ENCODE measurements around a stretch of chr13.

- PRO-cap: no peak
Measured at GRCh38 chr13:109816170-109816457, 29.7 kb upstream of the IRS2 start.

- PRO-cap: no peak
Measured at GRCh38 chr13:110045777-110046484, 259.5 kb upstream of the IRS2 start.

- PRO-cap: no peak
Measured at GRCh38 chr13:110238713-110239171, 68.2 kb downstream of the COL4A1 start.

GRCh38 chr13:110248331-110248541 is 58.7 kb downstream of the COL4A1 start:
- PRO-cap: no peak

- PRO-cap: no peak
Measured at GRCh38 chr13:110298448-110299532, 8.2 kb downstream of the COL4A1 start.

GRCh38 chr13:110304995-110306312 is 1.5 kb downstream of the COL4A1 start:
- PRO-cap: no peak

GRCh38 chr13:110338246-110339416 is 31.5 kb downstream of the COL4A2 start:
- PRO-cap: no peak

- PRO-cap: no peak
Measured at GRCh38 chr13:110375871-110376461, 68.9 kb downstream of the COL4A2 start.

DNA sequence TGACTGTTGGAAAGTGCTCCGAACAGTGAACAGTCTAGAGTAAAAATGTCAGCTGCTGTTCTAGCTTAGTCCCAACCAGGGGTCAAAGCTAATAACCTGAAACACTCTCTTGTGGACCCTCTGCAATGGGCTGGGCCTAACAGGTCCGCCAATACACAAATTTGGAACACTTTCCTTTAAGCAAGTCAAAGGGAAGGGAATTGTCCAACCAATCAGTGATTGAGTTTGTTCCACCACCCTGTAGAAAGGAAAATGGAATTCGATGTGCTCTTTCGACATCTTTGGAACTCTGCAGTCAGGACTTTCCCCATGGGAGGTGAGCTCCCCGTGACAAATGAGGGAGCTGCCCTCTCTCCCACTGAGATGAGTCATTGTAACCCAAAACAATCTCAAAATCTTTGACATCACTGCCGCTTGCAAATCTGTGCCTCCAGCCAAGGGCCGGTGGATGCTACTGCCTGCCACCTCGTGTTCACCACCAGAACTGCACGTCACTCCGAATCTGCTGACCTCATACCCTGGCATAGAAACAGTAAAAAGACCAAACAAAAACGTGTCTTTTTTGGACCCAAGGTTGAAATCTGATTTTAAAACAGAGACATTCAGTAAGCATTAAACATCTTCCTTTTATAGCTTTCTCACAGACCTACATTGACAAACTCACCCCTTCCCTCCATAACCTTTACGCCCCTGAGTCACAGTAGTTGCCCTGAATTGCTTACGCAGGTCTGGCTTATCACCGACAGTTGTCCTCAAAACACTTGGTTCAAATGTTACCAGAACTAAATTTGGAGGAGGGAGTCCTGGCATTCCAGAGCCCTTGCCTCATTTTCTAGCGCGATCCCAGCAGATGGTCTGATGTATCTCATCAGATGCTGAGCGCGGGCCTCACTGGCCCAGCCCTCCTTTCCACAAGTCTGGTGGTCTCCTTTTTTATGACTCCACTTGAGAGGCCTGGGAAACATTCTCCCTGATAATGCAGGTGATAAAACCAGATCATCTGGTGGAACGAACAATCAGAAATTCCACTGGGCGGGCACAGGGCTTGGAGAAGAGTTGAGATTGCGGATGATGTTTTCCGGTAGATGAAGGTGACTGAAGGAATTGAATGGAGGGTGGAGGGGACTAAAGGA is 105.2 kb downstream of the COL4A2 start:
- PRO-cap: no peak

- PRO-cap: no peak
Measured at GRCh38 chr13:110430192-110430851, 123.2 kb downstream of the COL4A2 start.

- PRO-cap: no peak
Measured at GRCh38 chr13:110441210-110441619, 120.3 kb downstream of the RAB20 start.

DNA sequence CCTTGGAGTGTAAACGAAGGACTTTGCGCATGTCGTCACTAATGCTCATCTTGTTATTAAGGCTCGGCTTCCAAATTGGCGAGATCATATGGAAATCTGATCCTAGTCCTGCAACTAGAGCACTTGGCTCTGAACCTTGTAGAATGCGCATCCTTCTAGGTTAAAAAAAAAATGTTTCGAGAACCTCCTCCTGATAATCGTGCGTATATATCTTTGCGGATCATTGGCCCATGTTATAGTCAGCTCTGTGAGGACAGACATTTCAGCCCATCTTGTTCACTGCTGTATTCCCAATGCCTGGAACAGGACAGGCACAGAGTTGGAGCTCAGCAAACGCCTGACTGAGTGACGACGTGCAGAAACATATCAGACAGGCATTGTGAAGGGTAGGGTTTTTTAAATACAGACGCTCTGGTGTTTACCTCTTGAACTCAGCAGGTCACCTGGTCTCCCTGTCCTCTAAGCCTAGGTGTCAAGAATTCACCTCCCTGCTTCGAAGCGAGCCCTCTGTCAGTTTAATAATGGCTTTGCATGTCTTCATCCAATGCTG is 114.0 kb downstream of the RAB20 start:
- PRO-cap: no peak

DNA sequence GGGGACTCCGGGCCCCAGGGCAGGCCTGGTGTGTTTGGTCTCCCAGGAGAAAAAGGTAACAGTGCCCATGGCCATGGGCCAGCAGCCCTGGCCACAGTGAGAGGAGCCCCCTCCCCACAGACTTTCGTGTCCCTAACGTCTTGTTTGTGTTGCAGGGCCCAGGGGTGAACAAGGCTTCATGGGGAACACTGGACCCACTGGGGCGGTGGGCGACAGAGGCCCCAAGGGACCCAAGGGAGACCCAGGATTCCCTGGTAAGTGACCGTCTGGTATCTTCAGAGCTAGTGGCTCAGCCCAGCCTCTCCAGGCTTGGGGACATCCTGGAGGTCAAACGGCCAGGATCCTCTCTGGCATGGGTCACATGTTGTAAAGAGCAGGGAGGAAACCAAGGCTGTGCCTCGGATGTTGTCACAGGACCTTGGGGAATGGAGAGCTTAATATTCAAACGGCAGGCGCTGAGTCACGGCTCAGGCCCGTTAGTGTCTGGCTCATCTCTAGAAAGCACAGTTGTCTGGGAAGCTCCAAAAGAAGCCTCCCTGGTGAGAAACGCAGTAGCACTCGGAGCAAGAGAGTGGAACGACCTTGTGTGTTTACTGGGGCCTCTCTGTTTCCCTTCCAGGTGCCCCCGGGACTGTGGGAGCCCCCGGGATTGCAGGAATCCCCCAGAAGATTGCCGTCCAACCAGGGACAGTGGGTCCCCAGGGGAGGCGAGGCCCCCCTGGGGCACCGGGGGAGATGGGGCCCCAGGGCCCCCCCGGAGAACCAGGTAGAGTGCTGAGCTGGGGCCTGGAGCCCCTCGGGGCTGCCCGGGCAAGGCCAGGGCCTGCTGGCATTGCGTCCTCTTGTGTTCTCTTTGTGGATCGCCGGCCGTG is 58.1 kb downstream of the RAB20 start:
- PRO-cap: no peak

DNA sequence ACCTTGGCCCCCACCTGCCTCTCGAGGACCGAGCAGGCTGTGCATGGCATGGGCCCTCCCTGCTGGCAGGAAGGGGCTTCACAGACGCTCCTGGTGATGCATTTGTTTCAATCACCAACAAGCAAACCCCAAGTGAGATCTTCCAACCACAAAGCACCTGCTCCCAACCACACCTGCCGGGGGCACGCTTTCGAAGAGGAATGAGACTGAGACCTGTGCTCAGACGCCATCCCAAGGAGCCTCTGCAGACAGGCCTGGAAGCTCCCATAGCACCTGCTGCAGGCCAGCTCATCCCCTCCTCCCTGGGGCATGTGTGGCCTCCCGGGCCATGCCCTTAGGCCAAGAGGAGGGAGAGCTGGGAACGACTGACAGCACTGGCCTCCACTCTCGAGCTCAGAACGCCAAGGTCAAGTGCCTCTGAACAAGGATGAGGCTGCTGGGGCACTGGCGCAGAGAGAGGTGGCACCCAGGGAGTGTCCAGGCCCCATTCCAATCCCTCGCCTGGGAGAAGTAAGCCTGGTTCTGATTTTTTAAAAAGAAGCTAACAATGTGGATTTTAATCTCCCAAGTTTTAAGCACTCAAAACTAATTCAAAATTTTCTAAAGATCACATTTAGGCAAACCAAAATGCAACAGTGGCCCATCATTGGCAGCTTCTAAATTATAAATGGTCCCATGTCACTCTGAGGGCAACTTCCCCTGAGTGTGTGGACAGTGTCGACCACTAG is 35.5 kb downstream of the RAB20 start:
- PRO-cap: no peak

DNA sequence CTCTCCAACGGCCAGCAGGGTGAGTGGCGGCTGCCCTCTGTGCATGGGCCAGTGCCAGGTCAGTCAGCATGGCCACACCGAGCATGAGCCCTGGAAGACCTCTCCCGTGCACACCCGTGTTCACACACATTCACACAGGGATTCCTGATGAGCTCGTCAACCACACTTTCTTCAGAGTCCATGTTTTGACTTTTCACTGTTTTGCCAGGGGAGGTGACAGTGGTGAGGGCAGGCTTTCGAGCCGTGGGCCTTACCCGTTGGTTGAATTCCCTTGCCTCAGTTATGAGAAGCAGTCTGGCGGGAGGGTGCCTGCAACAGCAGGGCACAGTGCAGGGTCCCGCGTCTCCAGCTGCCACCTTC is 20.2 kb downstream of the NAXD start:
- PRO-cap: no peak

GRCh38 chr13:110636158-110636406 is 20.7 kb downstream of the NAXD start:
- PRO-cap: no peak

- PRO-cap: no peak
Measured at GRCh38 chr13:110810115-110810520, 96.6 kb downstream of the ING1 start.

DNA sequence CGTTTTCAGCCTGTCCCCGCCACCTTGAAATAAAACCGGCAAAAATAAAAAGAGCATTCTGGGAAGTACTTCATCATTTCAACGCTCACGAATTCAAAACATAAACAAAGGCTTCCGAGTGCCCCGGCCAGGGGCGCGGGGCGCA is 342 bp upstream of the ARHGEF7 start:
- PRO-cap: no peak

DNA sequence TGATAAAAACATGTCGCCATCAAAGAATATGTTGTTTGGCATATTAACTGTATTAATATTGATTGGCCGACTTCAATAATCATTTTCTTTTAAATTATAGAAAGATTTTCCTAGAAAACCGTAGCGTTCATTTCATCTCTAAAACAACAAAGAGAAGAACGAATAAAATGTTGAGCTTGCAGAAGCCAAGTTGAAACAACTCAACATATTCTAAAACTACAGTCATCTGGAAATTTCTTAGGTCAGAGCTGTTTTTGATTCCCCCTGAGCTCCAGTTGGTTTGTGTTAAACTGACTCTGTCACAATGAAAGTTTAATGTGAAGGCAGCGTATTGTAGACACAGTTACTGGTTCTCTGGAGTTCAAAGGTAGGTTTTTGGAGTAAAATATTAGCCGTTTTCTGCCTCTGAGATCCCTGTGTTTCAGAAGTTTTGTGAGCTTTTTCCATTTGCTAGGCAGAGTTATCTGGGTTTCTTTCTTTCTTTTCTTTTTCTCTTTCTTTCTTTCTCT is 2.1 kb downstream of the ARHGEF7 start:
- PRO-cap: no peak

DNA sequence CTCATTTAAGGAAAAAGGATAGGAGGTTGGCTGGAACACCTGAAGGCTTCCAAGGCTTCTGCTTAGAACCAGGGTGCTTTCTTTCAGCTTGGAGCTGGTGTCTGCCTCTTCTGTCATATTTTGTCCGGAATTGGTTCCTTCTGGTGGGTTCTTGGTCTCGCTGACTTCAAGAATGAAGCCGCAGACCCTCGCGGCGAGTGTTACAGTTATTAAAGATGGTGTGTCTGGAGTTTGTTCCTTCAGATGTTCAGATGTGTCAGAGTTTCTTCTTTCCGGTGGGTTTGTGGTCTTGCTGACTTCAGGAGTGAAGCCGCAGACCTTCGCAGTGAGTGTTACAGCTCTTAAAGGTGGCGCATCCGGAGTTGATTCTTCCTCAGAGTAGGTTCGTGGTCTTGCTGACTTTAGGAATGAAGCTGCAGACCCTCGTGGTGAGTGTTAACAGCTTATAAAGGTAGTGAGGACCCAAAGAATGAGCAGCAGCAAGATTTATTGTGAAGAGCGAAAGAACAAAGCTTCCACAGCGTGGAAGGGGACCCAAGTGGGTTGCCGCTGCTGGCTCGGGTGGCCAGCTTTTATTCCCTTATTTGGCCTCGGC is 74.1 kb downstream of the ARHGEF7 start:
- PRO-cap: no peak

All from natural killer cell (primary cell).